Skeletal muscle satellite cell (primary cell): ENCODE measurements around a stretch of chr5.

- CAGE, long polyA plus RNA = no peak
Measured at GRCh38 chr5:168262730-168263453, 28.6 kb upstream of the WWC1 start.

DNA sequence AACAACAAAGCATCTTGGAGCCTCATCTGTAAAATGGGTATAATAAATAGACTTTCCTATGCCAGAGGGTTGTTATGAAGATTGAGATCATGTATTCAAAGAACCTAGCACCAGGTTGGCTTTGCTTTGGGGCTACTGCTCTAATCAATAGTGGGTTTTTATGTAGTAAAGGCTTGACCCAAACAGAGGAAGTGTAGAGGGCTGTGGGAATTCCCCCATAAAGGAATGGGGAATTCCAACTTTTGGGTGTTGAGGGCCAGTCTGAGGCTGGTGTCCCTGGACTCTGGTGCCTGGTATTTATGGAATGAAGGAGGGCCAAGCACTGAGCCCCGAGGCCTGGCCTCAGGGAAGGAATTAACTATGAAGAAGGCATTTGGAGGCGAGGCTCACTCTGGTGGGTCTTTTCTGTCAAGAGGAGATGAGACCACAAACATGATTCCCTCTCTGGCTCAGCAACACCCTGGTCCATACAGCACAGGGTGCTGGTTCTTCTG, 1.6 kb upstream of the WWC1 start:
- CAGE, long polyA plus RNA = no peak

DNA sequence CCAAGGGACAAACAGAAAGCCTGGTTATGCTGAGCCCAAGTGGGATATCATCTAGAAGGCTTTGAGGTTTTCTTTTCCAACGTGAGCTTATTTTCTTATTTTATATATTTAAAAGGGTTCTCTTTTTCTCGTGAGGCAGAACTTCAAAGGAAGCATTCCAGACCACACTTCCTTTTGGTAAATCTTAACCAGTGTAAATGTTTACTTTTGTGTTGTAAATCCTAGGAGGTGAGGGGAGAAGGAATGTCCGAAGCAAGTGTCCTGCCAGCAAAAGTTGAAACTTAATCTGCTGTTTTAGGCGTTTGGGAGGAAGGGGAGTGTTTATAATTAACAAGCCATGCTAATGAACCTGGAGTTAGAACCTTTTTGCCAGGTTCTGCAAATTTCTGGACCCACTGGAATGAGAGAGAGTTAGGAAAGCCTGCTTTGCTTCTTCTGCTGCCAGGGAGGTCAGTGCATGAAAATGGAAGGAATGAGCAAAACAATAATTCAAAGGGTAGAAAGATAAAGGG, 37.9 kb downstream of the WWC1 start:
- CAGE, long polyA plus RNA = no peak

- CAGE, long polyA plus RNA = no peak
Measured at GRCh38 chr5:168431187-168431678, 55.0 kb upstream of the RARS1 start.

GRCh38 chr5:169117533-169117950, 183.4 kb downstream of the SLIT3 start:
- CAGE, long polyA plus RNA = no peak

- CAGE, long polyA plus RNA = no peak
Measured at GRCh38 chr5:169299156-169300372, 1.4 kb downstream of the SLIT3 start.

DNA sequence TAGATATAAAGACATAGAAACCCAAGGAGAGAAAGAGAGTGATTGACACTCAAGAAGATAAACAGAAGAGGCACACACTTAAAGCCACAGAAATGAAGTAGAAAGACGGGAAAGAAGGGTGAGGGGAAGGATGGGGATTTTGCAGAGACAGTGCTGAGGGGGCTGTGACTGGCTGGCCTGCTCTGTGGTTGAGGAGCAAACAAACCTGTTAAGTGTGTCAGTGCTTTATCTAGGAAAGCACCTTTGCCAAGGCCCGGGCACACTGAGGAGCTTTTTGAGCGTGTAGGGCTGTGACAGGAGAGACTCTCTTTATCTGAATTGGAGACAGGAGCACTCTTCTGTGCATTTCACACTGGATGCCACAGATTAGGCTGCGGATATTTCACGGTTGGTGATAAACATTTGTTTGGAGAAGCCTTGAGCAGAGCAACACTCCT, 109.1 kb downstream of the DOCK2 start:
- CAGE, long polyA plus RNA = no peak

GRCh38 chr5:170018760-170019439, 38.6 kb upstream of the INSYN2B start:
- CAGE, long polyA plus RNA = no peak

DNA sequence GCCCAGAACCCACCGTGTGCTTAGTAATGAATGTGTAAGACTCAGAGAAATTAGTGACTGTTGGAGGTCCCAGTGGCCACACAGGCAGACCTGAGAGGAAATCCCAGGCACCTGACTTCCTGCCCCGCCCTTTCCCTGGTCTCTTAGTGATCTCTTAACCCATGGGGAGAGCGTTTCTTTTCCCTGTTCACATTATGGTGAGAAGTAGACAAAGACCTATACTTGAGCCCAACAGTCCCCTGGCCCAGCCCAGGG, 61.4 kb upstream of the FOXI1 start:
- CAGE, long polyA plus RNA = no peak

- CAGE, long polyA plus RNA = no peak
Measured at GRCh38 chr5:170238276-170238999, 5.7 kb downstream of the C5orf58 start.

GRCh38 chr5:170245140-170245512, 12.3 kb downstream of the C5orf58 start:
- CAGE, long polyA plus RNA = no peak

GRCh38 chr5:170250600-170251318, 18.0 kb downstream of the C5orf58 start:
- CAGE, long polyA plus RNA = no peak

DNA sequence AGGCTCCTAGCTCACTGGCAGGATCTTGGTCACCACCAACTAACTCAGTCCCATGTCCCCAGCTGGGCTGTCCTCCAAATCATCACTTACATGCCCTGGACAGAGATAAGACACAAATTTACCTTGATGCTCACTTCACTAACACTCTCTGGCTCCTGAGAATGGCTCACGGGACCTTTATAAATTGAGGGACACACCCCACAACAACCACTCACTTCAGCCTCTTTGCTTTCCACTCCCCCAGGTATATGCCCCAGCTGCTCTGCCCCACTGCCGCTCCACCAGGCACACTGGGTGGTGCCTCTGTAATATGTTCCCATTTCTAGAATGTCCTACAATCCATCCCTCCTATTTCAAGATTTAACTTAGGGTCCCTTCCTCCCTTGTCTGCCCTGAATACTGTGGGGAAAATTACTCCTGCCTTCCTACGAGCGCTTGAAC, 14.1 kb downstream of the LCP2 start:
- CAGE, long polyA plus RNA = no peak

DNA sequence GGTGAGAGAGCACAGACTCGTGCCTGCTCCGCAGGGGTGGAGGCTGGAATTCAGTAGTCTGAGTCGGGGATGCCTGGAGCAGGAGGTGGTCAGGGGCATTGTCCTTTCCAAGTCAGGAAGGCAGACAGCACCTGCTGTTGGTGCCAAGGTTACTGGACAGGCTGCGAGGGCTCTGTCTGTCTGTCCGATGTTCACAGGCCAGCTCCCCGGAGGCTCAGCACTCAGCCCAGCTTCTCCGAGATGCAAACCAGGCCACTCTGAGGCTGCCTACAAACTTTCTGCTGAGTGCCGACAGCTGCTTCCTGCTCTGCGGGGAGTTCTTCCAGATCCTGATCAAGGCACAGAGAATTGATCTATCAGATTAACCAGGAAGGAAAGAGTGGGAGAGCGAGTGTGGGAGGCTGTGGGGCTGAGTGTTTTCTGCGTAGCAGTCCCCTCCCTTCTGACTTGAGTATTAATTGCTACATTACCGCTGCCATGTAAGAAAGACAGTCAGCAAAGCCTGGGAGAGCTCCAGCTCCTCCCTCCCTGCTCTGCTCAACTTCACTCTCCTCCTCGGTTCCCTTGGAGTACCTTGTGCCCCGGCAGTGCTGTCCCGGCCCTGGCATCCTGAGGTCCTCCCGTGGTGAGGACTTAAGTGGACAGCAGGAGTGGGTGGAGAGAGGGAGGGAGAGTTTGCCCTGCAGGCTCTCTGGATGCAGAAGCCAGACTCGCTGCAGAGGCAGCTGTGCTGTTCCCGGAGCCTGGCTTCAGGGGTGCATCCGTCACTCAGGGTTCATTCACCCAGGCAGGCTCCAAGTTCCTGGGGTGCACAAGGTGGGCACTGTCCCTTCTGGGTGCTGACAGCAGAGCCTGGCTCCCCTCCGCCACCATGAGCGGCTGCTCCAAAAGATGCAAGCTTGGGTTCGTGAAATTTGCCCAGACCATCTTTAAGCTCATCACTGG, 35.9 kb downstream of the KCNMB1 start:
- CAGE, long polyA plus RNA = no peak

GRCh38 chr5:170631728-170632177, 127.9 kb downstream of the KCNIP1 start:
- CAGE, long polyA plus RNA = no peak

DNA sequence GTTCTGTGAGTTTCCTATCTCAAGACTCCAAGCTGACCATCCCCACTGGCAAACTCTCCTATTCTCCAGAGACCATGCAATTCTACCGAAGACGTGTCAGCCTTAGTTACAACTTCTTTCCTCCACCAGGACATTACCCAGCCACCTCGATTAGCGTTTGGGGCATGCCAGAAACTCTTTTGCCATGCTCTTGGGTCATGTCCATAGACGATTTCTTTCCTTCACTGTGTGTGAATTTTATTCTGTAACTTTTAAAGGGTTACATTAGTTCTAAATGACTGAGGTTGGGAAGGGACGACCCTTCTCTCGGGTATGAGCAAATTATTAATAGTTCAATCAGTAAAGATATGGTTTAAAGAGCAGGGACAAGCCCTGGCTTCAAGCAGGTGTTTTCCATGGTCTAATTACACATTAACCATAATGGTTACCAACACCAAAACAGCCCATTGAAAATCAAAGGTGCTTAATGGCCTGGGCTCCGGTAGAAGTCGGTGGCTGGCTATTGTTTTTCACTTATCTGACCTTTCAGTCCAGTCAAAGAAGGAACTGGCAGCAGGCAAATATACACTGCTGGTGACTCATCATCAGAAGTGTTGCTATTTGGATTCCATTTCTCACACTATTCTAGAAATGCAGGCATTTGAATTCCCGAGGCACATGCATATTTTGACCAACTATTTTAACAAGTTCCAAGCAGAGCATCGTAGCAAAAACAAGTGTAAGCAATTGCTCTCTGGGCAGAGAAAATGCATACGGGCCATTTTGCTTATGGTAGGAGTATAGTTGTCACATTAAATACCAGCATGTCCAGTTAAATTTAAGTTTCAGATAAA, 26.5 kb upstream of the GABRP start:
- CAGE, long polyA plus RNA = no peak

- CAGE, long polyA plus RNA = no peak
Measured at GRCh38 chr5:170782243-170783019, 1.1 kb upstream of the GABRP start.

DNA sequence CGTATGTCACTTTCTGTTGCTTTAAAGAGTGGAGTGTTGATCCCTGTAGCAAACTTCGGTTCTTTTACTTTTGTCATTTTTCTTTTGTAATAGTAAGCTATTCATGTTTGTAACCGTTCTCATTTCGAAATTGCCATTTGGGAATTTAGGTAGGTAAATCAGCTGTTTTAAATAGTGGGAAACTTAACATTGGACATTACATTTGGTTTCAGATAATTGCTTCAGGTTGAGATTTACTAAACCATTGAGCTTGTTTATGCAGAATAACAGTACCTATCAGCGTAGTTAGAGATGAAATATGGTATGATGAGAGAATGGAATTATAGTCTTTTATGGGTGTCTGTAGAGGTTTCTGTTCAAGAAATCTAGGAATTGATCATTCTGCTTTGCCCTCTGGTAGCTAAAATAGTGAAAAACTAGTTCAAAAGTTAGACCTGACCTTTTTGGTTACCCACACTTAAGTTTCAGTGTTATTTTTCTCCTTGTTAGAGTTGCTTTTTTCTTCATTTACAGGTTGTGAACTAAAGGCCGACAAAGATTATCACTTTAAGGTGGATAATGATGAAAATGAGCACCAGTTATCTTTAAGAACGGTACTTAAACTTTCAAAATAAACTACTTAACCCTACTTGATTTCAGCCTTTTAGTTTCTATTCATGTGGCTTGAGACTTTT, 2.0 kb downstream of the NPM1 start:
- CAGE, long polyA plus RNA = no peak

GRCh38 chr5:171419748-171420791, 623 bp downstream of the FGF18 start:
- CAGE, long polyA plus RNA = no peak

- CAGE, long polyA plus RNA = no peak
Measured at GRCh38 chr5:171737225-171737603, 48.4 kb upstream of the SMIM23 start.